Parietal lobe (tissue), 2 donors: ENCODE measurements around a stretch of chr1.

GRCh38 chr1:162189185-162190111 is 120.0 kb downstream of the NOS1AP start:
- RAMPAGE, long total RNA = no peak

DNA sequence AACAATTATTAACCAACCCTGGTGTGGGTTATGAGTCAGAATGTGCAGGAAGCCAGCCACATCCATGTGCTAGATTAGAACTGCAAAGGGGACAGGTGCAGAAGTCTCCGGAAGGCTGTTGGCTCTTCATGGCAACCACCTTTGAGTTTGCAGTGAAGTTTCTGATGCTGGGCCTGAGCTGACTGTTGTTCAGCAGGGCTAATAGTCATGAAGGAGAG is 70.6 kb downstream of the SPATA46 start:
- RAMPAGE, long total RNA = no peak

DNA sequence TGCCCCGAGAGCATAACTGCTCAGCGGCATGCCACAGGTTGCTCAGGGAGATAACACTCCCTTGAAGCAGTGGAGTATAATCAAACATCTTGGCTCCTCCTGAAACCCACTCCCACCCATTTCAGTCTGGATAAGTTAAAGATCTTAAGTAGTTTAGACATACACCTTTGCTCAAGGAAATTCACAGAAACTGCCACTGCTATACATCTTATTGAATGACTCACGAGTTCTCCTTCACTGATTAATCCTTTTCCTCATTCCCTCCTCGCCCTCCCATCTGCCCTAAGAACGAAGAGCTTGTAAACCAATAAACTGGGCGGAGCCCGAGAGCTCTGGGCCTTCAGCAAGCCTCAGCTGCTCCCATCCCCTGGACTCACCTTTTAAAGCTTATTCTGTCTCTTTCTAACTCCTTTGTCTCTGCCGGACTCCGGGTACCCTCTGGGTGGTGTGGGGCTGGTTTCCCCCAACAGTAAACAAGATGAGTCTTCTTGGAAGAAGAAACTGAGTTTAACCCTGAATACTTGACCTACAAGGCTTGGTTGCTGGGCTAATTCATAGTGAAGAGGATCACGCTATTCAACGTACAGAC is 7.6 kb upstream of the SH2D1B start:
- RAMPAGE, long total RNA = no peak

DNA sequence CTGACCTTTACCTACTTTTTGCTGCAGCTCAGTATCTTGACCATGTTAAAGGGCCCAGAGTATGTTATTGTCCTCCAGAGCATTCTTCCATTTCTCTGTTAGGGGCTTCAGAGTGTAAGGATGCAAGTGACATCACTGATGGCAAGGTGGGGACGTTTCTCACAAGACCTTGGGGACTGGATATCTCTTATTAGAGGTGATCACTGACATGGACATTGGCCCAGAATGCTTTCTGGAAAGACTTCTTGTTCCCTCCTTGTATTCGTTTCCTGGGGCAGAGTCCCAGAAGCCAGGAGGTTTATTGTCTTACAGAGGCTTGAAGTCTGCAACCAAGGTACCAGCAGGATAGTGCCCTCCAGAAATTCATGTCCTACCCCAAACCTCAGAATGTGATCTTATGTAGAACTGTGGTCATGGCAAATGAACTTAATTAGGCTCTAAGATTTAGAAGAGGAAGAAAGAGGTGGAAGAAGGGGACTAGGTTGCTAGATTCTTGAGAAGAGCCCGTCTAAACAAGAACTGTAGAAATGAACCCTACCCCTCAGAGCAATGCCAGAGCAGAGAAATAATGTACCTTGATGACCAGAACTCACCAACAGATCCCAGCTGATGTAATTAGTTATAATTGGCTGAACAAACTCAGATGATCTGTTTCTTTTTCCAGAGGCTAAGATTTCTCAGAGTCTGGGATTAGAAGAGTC is 9.9 kb upstream of the SH2D1B start:
- RAMPAGE, long total RNA = no peak

GRCh38 chr1:162530243-162530956 is 31.1 kb upstream of the UAP1 start:
- RAMPAGE, long total RNA = no peak

DNA sequence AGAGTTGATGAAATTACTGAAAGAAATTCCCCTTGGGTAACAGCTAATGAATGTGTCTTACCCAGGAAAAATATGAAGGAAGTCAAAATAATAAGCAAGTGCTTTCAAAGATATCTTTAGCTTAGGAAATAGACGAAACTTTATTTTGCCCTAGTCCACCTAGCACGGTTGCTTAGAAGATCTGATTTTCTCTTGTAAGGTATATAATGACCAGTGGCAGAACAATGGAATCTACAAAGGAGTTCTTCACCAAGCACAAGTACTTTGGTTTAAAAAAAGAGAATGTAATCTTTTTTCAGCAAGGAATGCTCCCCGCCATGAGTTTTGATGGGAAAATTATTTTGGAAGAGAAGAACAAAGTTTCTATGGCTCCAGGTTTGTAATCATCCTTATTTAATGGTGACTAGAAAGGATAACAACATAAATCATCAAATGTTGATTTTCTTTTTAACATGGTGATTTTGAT is 17.7 kb downstream of the UAP1 start:
- RAMPAGE, long total RNA = no peak

DNA sequence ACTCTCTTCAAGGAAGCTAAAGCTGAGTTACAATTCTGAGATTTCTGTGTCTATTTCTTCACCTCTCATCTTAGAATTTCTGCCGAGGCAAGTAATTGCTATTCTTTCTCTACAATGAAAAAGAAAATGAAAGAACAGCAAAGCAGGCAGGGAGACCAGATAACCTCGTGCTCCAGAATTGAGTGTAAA is 5.6 kb upstream of the DDR2 start:
- RAMPAGE, long total RNA = no peak

GRCh38 chr1:162771983-162772454 is 18.5 kb upstream of the HSD17B7 start:
- RAMPAGE, long total RNA = no peak

DNA sequence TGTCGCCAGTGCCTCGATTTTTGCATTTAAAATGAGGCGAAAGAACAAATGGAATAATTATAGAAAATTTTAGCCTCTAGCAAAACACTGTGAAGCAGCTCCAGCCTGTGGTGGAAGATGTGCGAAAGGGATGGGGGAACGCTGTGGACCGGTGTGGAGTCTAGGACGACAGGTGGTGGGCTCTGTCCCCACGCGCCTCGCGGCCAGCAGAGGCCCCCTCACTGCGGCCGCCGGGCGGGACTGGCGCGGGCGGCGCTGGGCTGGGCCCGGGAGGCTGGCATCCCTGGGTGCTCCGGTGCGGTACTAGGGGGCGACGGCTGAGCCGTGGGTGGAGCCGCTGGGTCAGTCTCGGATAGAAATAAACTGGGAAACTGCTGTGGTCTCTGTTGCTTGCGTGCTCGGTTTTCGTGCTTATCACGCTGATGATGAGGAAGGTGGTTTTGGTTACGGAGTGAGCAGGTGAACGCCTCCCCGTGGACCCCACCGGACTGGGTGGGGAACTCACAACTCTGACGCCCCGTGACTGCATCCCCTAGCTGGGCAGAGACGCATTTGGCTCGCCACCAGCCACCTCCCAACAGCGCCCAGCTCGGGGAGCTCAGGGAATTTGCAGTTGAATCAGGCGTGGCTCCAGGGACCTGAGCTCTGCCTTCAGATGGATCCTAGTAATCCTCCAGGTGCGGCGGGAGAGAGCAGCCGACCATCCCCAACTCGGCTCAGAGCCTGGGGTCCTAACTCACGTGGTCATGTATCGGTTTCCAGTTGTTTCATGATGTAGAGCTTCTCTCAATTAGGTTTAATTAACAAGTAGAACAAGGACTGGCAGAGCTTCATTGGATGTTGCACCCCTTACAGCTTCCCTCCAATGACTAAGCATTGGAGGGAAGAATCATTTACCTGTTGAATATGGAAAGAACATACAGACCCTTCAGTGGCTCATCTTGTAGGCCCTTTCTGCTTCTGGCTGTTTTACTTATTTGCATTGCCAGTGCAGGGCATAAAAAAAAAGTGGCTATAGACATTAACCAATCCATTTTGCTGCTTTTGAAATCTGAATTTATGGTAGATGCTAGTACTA is 32.1 kb downstream of the HSD17B7 start:
- RAMPAGE, long total RNA = no peak

DNA sequence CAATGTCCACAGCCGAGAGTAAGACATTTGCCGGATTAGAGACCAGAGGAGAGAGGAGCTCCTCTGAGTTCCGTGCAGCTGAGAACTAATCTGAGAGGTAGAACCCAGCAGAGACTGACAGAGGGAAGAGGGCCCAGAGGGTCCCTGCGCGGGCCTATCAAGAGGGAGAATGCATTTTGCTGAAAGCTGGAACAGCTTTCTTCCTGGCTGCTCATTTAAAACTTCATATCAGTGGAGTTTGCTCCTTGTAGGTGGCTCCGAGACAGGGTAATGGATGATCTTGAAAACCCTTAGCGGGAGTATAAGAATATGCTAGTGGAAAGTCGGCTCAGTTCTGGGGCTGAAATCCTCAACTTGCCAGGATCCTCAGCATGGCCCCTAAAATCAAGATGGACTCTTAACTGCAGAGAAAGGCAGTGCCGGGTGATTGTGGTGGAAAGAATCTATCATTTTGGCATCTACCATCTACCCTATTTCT is 27.5 kb downstream of the RGS5 start:
- RAMPAGE, long total RNA = no peak

DNA sequence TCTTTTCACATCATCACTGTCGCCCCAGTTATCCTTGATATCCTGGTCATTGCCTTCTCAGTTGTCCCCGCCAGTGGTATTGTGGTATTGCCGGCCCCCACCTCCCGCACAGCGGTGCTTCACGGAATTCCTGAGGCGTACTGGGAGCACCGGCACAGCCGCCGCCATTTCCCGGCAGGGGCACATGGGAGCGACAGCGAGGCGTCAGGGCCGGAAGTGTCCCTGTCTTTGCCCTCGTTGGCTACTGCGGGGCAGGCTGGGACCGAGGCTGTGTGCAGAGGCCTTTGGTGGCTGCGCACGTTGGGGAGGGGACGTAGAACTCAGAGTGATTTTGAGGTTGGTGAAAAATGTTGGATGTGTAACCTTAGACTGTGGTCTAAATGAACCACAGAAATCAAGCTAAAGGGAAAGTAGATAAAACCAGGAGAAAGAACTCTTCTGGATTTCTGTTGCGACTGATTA is 101.3 kb downstream of the NUF2 start:
- RAMPAGE, long total RNA = no peak

GRCh38 chr1:164598218-164599233 is 39.5 kb downstream of the PBX1 start:
- RAMPAGE, long total RNA = no peak

GRCh38 chr1:164599288-164599946 is 40.4 kb downstream of the PBX1 start:
- RAMPAGE, long total RNA = no peak

- RAMPAGE, long total RNA = no peak
Measured at GRCh38 chr1:164609785-164610517, 51.0 kb downstream of the PBX1 start.

- RAMPAGE, long total RNA = no peak
Measured at GRCh38 chr1:164613135-164613679, 54.2 kb downstream of the PBX1 start.

DNA sequence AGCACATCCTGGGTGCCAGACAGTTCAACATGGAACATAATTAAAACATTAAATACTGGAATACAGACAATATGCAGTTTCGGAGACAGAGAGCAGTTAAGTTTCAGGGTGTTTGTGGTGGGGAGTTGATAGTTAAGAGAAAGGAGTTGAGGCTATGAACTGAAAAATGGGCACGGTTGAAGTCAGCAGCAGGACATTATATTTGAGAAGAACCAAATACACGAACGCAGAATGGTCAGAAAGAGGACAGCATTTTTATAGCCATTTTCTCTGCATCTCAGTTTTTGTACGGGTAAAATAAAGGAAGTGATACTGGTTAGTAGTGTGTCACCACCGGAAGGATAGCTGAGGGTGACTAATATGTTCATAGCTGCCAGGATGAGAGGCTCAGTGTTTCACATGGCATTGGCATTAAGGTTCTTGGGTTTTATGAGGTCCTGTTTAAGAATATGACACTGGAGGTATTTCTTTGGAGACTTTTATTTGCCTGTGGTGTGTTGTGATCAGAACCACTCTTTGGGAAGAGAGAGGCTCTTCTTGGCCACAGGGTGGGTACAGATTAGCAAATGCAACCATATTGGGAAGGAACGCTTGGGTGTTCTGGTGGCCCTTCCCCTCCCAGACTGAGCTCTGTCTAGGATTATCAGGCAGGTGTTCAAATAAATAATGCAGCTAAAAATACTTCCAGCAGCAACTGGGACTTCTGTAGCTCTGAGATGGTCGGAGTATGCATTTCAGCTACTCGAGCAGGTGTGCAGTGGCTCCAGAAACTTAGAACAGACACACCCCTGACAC is 158.1 kb downstream of the PBX1 start:
- RAMPAGE, long total RNA = no peak

DNA sequence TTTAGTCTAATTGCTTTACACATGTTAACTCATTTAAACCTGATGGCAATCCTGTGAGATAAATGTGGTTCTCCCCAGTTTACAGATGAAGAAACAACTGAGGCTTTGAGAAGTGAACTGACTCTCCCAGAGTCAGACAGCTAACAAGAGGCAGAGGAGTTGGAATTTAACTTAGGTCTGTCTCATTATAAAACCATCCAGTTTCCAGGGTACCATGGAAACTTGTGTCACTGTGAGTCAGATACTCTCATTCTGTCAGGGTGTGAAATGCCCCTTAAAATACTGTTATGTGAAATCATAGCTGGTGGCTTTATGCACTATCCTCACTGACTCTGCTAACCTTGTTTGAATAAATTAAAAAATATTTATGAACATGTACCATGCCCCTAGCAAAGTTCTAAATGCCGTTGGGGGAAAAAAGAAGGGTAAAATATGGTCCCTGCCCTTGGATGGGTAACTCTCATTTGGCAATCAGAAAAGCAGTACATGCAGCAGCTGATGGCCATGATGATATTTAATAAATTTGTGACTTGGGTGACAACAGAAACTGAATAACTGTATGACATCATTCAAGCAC is 206.7 kb downstream of the PBX1 start:
- RAMPAGE, long total RNA = no peak

DNA sequence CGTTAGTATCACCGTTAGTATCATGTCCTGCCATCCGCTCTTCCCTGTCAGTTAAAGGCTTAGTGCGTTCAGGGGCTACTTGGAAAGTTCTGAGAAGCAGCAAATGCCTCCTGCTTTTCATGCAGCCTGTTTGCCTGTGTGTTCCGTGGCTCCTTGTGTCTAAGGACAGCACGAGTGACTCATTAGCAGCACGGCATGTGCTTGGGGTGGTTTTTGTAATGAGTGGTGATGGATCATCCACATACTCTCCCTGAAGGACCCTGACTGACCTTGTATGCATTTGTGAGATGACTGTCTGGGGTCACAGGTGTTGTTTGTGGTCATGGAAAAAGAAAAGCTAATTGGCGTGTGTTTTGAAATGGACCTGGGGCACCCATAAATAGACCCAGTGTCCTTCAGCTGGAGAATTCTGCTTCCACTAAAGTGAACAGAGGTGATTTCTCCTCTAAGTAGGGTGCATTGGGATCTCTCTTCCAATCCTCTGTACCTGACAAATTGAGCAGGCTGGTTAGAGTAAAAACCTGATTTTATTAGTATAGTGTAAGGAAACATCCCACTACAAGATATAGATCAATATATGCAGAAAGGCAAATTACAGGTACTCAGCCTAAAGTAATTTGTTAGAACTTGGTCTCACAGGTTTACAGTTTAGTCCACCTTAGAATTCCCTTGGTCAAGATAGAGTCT is 222.0 kb downstream of the PBX1 start:
- RAMPAGE, long total RNA = no peak

GRCh38 chr1:164853074-164853414 is 294.1 kb downstream of the PBX1 start:
- RAMPAGE, long total RNA = no peak

DNA sequence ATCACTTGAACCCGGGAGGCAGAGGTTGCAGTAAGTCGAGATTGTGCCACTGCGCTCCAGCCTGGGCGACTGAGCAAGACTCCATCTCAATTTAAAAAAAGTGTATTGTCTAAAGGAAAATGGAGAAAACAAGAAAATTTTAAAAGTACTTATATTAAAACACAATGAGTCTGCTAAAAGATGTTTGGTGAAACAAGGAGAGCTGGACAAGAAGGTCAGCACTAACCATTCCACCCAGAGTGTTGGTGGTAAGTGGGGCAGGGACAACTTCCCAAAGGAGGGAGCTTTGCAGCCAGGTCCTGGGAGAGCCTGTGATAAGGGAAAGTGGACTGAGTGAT is 190.4 kb downstream of the LMX1A start:
- RAMPAGE, long total RNA = no peak